Measurements from ENCODE around the gene NUDT1.

- PRO-cap: bidirectional peak, plus-strand start at chr7:1083965, minus-strand start at chr7:1083751
Observed at GRCh38 chr7:1083642-1084067, 4.3 kb upstream of the GPER1 start.

DNA sequence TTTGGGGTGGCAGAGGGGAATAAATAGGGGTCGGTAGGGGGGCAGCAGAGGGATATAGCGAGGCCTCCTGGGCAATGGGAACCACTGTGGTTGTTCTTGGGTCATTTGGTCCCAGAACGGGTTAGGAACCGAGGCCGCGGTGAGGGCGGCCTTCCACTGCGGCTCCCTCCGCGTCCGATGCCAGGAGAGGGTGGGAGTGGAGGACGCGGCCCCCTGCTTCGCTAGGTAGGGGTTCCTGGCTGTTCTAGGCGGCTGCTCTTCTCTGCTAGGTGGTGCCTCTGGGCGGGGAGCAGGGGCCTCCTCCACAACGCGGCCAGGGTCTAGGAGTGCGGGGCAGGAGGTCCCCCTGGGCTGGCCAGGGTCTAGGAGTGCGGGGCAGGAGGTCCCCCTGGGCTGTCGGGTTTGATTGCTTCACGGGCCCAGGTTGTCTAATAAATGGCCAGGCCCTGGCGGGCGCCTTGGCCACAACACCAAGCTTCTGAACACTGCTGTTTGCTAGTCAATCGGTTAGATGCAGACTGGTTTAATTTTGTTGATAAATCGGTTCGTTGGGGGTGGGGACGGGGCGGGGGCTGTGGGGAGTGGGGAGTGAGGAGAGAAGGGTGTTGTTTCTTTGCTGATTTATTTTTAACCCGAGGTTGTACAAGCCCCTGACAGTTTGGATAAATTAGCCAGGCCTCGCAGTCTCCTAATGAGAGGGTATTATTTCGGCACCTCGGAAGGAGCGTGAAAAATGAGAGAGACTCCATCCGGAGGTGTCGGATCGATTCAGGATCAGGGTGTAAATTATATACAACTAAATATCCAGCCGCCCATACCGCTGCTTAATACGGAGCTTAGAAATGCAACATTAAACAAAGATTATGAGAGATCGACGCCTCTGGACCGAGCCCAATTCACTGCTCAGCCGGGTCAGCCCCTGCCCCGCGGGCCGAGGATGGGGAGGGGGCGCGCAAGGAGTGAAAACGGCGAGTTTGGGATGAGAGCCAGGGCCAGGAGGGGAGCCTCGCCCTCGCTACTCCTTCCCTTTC lies 7.7 kb downstream of the UNCX start:
- PRO-cap: no peak

- PRO-cap: no peak
Observed at GRCh38 chr7:1447008-1447445, 12.2 kb downstream of the MICALL2 start.

- PRO-cap: no peak
Observed at GRCh38 chr7:1453812-1454407, 5.4 kb downstream of the MICALL2 start.

- PRO-cap: no peak
Observed at GRCh38 chr7:1516406-1517177, 12.4 kb upstream of the INTS1 start.

GRCh38 chr7:1534311-1534792 lies 3.9 kb downstream of the MAFK start:
- PRO-cap: no peak

- PRO-cap: no peak
Observed at GRCh38 chr7:1545415-1546275, 10.4 kb downstream of the TMEM184A start.

GRCh38 chr7:1546628-1547145 lies 9.3 kb downstream of the TMEM184A start:
- PRO-cap: no peak

DNA sequence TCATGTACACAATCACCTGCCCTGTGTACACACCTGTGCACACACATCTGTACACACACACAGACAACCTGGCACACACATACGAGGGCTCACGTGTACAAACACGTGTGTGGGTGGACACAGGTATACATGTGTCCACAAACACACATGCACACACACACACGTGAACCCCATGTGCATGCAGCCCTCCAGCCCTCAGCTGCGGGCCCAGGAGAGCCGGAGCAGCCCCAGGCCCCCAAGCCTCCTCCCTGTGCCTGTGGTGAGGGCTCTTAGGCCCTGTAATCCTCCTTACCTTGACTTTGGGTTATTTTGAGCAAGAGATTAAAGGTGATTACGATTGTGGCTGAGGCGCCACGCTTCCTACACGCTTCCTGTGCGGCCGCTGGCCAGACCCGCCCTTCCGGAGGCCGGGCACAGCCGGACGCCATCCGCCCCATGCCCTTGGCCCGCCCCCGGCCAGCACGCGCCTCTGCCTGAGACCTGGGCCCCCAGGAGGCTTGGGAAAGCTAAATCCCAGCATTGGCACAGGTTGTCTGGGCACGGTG lies 71.9 kb downstream of the ELFN1 start:
- PRO-cap: no peak

- PRO-cap: no peak
Observed at GRCh38 chr7:1851411-1852173, 181.5 kb downstream of the ELFN1 start.

DNA sequence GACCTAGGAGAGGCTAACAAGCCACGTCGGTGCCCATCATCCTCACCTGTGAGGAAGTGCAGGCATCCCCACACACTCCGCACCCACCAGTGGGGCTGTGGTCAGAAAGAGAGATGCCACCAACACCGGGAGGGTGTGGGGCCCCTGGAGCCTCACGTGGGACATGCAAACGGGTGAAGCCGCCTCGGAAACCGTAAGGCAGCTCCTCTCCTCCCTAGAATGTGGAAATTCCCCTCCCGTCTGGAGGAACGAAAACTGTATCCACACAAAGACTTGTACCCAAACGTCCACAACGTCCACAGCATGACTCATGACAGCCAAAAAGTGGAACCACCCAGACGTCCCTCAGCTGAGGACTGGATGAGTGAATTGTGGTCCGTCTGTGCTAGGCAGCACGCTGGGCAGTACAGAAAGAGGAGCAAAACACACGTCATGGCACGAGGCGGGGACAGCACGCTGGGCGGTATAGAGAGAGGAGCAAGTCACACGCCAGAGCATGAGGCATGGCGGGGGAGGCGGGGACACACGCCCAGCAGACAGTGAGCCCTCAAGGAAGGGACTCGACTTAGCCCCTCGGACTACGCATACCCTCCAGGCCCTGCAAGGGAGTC lies 246.1 kb downstream of the ELFN1 start:
- PRO-cap: no peak

- PRO-cap: no peak
Observed at GRCh38 chr7:2009622-2010272, 223.0 kb downstream of the MAD1L1 start.

GRCh38 chr7:2082124-2082761 lies 150.5 kb downstream of the MAD1L1 start:
- PRO-cap: no peak

DNA sequence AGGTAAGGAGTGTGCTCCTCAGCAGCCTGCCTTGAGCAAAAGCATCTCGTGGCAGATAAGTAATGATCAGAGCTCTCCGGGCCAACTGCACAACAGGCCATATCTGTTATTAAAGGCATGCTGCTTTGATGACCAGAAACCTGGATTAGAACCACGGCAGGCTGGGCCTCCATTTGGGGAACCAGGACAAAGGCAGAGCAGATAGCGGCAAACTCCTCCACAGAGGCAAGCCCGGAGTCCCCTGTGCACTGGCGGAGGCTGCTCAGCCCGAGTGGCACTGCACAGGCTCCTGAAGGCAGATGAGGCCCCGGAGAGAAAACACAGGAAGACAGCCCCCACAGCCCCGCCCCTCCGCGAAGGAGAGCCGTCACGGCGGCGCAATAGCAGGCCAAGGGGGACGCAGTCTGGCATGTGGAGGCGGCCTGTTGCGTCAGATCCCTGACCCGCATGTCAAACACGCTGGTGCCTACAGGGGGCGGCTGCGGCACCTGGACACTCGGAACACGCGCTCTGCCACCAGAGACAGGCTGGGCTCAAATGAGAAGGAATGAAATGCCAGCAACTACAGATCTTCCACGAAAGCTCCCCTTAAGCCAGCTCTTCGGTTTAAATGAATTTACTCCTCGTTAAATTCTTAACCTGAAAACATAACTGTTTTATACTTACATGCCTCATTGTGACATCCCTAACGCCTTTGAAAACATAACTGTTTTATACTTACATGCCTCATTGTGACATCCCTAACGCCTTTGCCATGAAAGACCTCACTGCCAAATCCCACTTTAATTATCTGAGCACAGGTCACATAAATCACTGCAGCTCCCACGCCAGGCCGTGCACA lies 128.5 kb downstream of the MAD1L1 start:
- PRO-cap: unidirectional peak, minus-strand start at position 279 of the sequence; unidirectional peak, minus-strand start at position 301 of the sequence

DNA sequence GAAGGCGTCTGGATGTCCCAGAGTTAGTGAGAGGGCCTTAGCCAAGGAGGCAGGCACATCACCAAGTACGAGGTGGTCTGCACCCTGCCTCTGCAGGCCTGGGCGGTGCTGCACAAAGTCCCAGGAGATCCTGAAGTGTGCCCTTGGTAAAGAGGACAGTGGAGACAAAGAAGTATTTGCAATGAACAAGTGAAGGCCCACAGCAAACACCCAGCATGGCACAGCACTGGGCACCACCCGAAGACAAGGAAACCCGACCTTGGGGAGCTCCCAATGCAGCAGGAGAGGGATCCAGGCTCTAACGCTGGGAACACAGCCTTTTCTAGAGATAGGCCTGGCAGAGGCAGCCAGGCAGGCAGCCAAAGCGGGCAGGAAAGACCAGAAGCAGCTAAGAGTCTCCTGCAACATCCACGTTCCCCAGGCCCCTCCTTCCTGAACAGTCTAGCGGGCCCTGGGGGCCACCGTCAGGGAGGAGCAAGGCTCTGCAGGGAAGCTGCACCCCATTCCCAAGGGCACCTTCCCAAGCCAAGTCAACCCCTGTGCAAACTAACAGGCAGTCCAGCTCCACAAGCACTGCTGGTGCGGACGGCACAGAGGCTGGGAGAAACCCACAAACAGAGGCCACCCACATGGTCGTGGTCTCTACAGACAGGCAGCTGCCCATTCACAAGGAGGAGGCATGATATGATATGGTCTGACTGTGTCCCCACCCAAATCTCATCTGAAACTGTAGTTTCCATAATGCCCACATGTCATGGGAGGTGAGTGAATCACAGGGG lies 115.8 kb downstream of the MAD1L1 start:
- PRO-cap: no peak

- PRO-cap: no peak
Observed at GRCh38 chr7:2137906-2139033, 94.5 kb downstream of the MAD1L1 start.

- PRO-cap: no peak
Observed at GRCh38 chr7:2172219-2172757, 60.5 kb downstream of the MAD1L1 start.

DNA sequence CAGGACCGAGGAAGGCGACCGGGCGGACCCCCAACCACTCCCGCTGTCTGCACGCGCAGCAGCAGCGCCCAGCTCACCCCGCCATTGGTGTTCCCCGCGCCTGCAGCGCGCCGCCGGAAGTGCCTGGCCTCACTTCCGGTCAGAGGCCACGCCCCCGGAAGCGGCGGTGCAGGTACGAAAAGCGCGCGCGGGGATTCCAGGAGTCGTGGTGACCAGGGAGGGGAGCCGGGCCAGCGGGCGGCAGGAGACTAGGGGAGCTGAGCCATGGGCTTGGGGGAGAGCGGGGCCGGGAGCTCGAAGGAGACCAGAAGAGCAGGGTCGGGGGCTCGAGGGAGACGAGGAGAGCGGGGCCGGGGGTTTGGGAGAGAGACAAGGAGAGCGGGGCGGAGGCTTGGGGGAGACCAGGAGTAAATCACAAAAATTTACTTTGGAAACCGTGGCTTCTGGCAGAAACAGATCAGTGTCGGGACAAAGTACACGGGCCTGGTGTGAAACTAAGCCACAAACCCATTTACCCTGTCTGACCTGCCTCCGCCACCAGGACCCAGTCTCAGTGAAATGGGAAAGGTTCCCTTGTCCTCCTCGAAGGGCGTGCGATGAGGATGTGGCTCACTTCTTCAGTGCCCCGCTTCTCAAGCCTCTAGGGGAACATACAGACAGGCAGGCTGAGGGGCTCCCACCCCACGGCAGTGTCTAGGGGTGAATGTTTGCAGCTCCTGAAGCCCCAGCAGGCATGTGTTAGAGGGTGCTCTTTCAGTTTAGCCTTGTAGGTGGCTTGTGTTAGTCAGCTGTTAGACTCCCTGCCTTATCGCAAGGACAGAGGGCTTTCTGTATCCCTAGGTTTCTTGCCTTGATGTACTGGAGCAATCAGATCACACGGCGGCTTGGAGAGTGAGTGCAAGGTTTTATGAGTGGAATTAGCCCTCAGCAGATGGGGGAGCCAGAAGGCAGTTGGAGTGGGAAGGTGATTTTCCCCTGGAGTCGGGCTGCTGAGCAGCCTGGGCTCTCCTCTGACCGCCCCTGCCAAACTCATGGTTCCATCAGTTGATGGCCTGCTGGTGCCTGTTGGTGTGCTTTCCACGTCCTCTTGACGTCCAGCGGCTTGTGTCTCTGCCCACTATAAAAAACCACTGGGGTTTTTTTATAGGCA lies at the start of gene NUDT1:
Gene NUDT1 (plus strand): TSS at position 142 of the 1,150 bp plus-strand sequence.
- PRO-cap: bidirectional peak, plus-strand start at position 157 of the sequence, minus-strand start at position 86 of the sequence

GRCh38 chr7:2437712-2438554 lies 34.5 kb downstream of the CHST12 start:
- PRO-cap: no peak

GRCh38 chr7:2498013-2498426 lies 21.6 kb upstream of the LFNG start:
- PRO-cap: no peak

Measured in sternocleidomastoid (tissue), 1 donor.